ENCODE measurements around a stretch of chr15.

DNA sequence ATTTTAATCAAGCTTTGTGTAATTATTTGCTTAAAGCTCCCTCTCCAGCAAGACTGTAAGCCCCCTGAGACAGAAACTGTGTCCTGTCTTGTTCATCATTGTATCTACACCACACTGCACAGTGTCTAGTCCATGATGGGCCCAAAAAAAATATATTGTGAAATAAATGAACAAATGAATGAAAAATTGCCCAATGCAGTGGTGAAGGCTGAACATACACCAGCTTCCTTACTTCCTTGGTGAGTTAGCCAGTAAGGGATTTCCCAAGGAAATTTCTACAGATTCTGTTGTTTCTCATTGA is 154.6 kb upstream of the TPM1 start:
- PRO-cap: no peak

DNA sequence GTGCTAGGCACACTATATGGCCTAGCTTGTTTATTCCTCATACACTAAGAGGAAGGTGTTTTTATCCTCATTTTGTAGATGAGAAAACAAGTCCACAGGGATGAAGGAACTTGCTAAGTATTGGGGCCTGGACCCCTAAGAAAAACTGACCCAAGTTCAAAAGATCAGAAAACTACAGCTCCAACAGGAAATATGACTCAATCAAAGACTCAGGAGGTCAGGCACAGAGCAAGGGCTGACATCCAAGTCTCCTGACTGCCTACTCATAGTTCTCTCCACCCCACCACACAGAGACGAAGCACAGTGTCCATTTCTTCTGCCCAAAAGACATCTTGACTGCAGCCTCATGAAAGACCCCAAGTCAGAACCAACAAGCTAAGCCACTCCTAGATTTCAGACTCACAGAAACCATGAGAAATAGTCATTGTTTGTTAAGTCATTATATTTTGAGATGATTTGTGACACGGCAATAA is 26.9 kb upstream of the TPM1 start:
- PRO-cap: no peak

- PRO-cap: no peak
Measured at GRCh38 chr15:63055969-63056408, 13.4 kb downstream of the TPM1 start.

DNA sequence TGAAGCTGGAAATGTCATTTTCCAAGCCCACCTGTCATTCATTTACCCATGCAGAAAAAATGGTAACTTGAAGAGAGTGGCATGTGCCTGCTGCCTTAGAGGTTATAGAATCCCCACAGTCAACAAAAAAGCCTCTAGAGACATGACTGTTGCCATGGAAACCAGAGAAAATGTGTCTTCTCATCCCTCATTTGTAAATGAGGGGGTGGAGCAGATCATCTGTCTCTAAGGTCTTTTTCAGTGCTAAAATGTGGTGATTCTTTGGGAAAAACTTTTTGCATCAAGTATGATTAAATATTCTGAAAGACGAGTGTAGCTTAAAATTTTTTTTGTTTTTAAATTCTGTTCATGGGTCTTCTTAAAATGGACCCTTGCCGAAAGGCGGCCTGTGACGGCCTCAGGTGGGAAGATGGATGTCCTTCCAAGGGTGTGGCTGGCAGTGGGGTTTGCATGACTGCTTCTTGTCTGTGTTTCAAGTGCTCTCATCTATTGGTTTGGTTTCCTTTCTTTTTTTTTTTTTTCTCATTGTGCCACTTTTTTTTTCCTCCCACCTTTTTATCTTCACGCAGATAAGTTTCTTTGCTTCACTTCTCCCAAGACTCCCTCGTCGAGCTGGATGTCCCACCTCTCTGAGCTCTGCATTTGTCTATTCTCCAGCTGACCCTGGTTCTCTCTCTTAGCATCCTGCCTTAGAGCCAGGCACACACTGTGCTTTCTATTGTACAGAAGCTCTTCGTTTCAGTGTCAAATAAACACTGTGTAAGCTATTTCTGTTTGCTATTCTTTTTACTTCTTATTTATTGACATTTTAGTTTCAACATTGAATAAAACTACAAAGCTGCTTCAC is 23.0 kb downstream of the TPM1 start:
- PRO-cap: no peak

DNA sequence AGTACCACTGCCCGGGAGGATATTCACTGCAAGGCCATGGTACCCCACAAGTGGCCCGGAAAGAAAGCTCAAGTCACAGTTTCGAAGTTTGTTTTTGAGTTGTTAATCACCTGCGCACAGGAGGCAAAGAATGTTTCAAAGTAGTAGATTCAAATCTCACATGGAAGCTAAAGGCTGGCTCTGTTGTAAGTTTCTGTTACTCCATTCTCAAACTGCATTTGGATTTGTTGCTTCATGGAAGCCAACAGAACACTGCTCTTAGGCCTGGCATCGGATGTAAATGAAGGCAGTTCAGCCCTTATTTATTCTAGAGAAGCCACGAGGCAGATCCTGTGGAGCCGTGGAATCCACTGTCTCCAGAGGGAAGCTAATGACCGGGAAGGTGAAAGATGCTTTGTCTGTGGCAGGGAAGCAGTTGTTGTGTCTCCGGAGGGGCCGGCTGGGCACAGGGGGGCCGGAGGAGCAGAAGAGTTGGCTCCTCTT is 33.3 kb downstream of the TPM1 start:
- PRO-cap: no peak

DNA sequence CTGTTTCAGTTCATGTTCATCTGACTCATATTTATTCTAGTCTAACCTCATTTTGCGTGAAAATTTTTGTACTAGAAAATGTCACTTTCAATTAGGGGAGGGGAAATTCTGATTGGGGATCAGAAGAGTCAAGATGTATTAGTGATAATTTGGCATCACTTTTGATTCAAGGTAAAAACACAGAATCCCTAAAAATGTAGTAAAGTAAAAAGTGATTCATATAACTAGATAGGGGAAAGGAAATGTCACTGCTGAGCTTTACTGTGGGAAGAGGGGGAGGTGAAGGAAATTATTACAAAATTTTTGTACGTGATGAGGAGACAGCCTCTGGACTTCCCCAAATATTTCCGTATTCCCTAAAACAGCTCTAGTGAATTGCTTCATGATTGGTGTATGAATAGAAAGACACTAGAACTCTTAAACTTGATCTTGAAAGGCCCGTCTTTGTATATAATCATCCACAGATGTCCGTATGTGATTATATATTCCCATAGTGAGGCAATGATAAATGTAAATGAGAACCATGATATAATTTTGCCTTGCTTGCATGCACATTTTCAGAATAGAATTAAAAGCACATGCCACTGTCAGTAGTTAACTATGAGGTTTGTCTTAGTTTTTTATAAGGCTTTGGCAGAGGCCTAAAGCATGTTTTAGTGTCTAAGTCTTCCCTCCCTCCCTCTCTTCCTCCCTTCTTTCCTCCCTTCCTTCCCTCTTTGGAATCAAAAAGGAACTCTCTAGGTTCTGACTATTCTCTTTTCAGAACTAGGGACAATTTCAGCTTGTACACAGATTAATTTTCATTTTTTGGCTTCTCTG is 23.2 kb downstream of the RAB8B start:
- PRO-cap: no peak

DNA sequence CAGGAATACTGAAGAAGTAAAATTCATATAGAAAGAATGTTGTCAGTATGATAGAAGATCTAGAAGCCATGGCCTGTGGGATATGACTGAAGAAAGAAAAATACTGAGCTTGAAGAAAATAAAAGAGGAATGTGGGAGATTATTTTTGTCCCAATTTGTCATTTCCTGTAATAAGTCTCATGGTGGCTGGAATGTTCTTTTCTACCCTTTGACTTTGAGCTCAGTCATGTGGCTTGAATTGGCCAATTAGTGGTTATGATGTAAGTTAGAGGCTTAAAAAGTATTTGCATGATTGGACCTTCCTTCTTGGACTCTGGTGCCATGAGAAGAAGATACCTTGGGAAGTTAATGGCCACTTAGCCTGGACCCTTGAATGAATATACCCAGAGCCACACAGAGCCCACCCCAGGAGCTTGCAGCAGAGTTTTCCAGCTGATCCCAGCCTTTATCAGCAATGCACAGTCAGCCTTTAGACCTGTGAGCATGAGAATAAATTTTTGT is 14.2 kb downstream of the APH1B start:
- PRO-cap: no peak

- PRO-cap: no peak
Measured at GRCh38 chr15:63364715-63365296, 16.8 kb downstream of the CA12 start.

- PRO-cap: no peak
Measured at GRCh38 chr15:63460176-63460779, 44.1 kb upstream of the USP3 start.

DNA sequence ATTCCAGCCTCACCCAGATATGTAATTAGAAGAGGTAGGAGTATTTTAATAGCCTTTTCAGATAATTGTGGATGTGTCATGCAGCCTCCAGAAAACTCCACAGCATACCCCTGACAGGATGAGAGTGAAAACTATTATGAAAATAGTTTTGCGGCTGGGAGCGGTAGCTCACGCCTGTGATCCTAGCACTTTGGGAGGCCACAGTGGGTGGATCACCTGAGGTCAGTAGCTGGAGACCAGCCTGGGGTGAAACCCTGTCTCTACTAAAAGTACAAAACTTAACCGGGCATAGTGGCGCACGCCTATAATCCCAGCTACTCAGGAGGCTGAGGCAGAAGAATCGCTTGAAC is 21.4 kb upstream of the USP3 start:
- PRO-cap: no peak

DNA sequence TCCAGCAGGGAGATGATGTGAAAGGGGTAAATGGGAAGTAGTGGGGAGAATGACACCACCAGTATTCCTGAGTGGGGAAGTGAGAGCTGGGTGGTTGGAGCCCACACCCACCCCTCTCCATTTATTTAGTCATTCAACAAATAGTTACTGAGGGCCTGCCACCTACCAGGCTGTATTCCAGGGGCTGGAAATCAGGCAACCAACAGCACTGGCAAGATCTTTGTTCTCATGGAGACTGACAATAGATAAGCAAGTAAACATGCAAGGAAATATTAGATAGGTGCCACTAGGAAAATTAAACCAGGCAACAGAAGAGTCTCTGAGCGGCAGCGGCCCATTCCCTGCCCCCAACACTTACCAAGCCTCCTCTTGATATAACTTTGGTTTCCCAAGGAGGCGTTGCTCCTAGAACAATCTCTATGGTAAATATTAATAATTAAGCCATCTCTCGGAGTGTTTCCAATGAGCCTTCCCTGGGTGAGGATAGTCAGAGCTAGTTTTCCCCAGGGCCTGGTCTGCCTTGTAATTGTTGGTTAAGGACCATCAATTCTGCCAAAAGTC is 3.6 kb upstream of the USP3 start:
- PRO-cap: unidirectional peak, plus-strand start at position 175 of the sequence; unidirectional peak, plus-strand start at position 462 of the sequence

DNA sequence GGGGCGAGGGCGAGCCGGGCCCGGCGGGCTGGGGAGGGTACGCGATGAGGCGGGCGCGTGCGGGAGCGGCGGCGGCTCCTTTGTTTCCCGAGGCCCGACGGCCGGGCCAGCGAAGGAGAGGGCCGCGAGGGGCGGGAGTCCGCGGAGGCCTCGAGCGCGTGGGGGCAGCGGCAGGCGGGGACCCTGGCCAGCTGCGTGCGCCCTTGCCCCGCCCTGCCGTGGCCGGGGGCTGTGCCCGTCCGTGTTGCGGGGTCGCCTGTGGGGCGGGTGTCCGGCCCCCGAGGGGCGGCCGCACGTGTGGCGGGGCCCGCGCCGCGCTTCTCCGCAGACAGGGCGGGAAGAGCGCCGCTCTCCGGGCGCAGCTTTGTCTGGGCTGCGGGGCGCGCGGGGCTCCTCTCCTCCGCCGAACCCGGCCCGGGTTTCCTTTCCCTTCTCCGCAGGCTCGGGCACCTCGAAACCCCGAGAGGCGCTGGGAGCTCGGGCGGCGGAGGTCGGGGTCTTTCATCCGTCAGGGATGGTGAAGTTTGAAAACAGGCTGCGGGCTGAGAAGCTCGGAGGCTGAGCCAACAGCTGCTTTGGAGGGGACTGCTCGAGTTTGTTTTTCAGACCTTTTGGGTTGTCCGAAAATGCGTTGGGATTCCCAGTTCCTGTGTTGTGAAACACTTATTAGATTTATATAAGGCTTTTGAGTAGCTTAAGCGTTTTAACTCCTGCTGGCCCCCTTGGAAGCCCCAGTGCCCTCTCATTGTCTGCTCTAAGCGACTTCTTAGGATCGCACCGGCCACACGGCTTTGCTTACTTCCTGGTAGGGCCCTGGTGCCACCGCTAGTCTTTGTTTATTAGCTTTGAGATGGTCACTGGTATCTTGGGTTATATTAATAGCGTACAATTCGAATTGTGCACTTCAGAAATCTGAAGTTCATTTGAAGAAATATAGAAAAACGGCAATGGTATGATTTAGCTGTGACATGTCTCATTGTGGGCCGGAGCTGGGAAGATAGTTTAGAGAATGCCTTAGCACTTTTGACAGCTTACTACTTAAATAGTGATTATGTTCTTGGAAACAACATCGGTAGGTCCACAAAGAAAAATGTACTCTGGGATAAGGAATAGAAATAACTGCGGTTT is 903 bp downstream of the USP3 start:
- PRO-cap: bidirectional peak, plus-strand start at position 270 of the sequence, minus-strand start at position 111 of the sequence; bidirectional peak, plus-strand start at position 791 of the sequence, minus-strand start at position 793 of the sequence

- PRO-cap: no peak
Measured at GRCh38 chr15:63569181-63569696, 27.9 kb upstream of the FBXL22 start.

- PRO-cap: no peak
Measured at GRCh38 chr15:63598316-63599196, 1.4 kb downstream of the FBXL22 start.

- PRO-cap: no peak
Measured at GRCh38 chr15:63621319-63622385, 24.5 kb downstream of the FBXL22 start.

GRCh38 chr15:63718323-63719293 is 115.1 kb downstream of the HERC1 start:
- PRO-cap: no peak

DNA sequence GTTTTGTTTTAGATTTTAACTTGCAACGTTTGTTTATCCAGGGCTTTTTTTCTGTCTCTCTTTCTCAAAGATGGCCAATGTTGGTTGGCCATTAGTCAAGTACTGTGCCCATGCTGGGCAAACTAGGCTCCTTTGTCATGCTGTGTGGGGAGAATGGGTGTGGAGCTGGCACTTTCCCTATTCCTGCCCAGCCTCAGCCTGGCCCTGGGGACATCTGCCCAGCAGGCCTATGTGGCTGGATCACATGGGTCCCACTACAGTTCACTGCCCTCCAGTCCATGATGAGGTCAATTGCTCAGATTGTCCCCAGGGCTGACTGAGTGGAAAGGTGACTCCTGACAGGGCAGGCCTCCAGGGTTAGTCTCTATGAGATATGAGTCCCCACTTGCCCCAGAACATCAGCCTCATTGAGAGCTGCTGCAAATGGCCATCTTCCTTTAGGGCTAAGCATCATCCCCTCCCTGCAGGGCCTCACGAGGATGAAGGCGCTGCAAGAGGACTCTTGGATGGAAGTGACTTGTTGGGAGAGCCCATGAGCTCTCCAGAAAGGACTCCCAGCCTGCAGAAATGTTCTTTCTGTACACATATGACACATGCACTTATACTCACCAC is 54.5 kb upstream of the HERC1 start:
- PRO-cap: no peak

DNA sequence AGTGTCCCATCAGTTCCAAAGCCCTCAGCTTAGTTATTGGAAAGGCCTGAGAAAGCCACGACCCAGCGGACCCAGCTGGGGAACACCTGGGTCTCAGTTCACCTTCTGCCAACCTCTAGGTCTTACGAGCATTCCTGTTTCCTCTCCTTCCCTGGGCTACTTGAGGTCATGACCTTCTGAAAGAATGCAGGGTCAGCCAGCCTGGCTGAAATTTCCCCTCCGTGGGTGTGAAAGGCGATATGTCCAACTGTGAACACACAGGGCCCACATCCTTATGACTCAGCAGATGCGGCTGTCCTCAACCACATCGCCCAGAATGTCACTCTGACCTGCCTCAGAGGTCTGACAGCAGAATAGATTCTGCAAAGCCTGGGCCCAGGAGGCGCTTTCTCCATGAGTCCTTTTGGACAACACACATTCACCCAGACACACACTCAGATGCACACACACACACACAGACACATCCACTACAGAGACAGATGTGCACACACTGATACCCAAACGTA is 63.0 kb upstream of the HERC1 start:
- PRO-cap: no peak

- PRO-cap: no peak
Measured at GRCh38 chr15:63927982-63929094, 94.6 kb upstream of the HERC1 start.

GRCh38 chr15:63968544-63969370 is 77.5 kb downstream of the DAPK2 start:
- PRO-cap: no peak

Data from left lung (tissue), 1 donor.